Iris pigment epithelial cell (primary cell): ENCODE data around the gene B4GALT5.

DNA sequence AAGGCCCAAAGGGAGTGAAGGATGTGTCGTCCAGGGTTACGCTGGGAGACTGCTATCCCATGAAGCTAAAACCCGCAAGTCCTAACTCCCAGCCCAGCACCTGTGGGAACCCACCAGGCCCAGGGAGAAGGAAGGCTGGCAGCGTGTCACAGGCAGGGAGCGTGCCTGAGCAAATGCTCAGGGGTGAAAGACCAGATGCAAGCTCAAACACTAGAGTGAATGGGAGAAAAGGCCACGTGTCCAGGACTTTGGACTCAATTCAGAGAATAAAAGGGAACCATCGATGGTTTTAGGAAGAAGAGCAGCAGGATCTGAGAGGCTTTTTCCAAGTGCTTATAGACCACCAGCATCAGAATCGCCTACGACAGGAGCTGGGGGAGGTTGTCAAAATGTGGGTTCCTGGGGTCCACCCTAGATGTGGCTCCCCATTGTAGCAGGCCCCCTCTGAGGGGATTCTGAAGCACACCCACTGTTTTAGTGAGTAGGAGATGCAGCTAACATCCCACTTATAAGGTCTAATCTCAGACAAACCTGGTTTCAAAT, 16.1 kb upstream of the PTGIS start:
- RRBS = no CpG with 5 or more reads among the region's 9 CpGs

GRCh38 chr20:49587092-49587446, 19.1 kb upstream of the PTGIS start:
- RRBS = no CpG with 5 or more reads among the region's 6 CpGs

DNA sequence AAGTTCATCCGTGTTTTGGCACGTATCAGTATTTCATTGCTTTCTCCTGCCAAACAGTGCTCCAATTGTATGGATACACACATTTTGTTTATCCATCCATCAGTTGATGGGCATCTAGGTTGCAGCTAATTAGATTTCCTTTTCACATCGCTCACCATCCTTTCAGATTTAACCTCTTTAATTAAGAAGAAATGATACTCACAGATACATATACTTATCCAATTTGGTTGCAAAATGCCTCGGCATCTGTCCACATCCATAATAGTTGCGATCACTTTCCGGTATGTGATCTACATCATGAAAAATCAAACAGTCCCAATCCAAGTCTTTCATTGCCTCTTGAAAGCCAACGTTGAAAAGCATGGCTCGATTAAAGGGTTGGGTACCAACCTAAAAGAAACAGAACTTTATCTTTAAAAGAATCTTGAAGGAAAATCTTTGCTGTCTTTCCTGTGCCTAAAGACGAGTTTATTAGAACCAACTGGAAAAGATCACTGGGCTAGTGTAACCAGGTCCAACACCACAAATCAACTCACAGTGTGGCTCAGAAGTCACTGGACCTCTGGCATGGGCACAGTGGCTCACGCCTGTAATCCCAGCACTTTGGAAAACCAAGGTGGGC, 72.5 kb upstream of the PTGIS start:
- RRBS = no CpG with 5 or more reads among the region's 10 CpGs

DNA sequence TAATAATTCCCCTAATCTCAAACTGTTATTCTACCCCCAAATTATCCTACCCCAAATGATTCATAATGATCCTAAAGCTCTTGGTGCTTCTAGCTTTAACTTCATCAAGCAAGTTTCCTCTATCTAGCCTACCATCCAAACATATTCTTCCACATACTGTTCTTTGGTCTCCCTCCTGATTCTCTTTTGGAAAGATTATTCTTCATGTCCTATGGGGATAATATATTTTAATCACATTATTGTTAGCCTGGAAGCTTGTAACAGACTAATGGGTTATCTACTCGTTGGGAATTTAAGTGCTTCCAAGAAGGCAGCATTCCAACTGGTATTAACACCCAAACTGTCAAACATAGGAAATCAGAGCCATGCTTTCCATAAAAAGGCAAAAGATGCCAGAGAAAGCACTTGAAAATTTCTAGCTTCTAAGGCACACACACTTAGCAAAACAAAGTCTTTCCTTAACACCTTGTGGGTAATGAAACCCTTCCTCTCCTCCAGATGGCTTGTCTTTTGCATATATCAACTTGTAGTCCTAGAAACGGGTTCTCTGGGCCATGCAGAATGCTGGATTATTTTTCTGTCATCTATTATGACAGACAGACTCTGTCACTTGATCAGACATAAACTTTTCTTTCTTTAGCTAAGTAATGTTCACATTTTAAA, 41.6 kb downstream of the B4GALT5 start:
- RRBS = no CpG with 5 or more reads among the region's 2 CpGs

GRCh38 chr20:49713817-49714297, at the start of gene B4GALT5:
TSS of gene B4GALT5 (minus strand) at chr20:49713878.
- RRBS = 3% methylated on average over 13 of the region's 54 CpGs

- RRBS = no CpG with 5 or more reads among the region's 9 CpGs
Measured at GRCh38 chr20:49768138-49769033, 44.2 kb upstream of the SLC9A8 start.

- RRBS = no CpG with 5 or more reads among the region's 6 CpGs
Measured at GRCh38 chr20:49813523-49814196, 1.0 kb downstream of the SLC9A8 start.

- RRBS = no CpG with 5 or more reads among the region's 8 CpGs
Measured at GRCh38 chr20:50003065-50003612, 20.4 kb downstream of the SNAI1 start.

GRCh38 chr20:50121454-50122312, 8.7 kb upstream of the UBE2V1 start:
- RRBS = no CpG with 5 or more reads among the region's 7 CpGs

DNA sequence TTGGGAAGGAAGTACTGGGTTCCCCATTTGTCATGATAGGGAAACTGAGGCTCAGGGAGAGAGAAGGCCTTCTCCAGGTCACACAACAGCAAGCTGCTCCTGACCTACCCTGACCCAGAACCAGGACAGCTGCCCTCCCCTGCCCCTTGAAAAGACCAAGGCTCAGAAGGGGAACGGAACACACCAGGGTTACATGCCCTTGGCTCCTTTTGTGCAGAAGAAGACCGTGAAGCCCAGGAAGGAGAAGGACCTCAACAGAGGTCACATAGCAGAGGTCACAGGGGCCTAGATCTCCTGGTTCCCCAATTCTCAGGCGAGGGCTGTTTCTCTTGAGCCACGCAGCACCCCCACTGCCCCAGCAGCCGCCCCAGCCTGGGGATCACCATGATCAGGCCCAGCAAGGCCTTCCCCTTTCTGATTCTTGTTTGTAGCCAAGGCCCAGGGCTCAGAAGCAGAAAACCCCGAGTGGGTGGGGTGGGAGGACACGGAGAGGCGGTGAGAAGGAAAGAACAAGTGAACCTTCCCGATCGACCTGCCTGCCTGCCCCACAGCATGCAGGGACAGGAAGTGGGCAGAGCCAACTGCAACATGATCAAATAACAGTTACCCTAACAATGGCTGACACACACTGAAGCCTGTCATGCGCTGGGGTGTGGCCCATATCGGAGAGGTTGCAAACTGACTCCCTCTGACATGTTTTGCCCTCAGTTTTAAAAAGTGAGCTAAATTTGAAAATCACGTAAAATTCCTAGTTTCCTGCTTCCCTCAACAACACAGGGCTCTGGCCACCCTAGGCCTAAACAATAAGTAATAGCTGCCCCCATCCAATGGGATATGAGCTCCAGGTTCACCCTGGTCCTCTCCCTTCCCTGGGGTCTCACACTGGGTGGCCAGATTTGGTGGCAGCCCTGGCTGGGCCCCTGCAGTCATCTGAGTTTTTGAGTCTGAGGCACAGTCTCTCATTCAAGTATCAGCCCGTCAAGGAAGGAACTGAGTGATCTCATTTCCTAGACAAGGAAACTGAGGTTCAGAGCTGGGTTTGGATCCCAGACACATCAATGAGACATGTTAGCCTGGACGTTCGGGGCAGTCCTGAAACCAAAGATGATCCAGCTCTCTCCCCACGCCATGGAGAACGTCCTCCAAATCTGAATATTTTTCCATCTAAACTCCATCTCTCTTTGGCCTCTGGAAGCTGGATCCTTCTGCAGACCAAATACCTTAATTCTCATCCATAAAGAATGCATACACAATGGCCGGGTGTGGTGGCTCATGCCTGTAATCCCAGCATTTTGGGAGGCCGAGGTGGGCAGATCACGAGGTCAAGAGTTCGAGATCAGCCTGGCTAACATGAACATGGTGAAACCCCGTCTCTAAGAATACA, 6.5 kb downstream of the PEDS1 start:
- RRBS = no CpG with 5 or more reads among the region's 23 CpGs

- RRBS = no CpG with 5 or more reads among the region's 2 CpGs
Measured at GRCh38 chr20:50189649-50189795, 1.1 kb upstream of the CEBPB start.

- RRBS = no CpG with 5 or more reads among the region's 12 CpGs
Measured at GRCh38 chr20:50215900-50216499, 25.4 kb downstream of the CEBPB start.

DNA sequence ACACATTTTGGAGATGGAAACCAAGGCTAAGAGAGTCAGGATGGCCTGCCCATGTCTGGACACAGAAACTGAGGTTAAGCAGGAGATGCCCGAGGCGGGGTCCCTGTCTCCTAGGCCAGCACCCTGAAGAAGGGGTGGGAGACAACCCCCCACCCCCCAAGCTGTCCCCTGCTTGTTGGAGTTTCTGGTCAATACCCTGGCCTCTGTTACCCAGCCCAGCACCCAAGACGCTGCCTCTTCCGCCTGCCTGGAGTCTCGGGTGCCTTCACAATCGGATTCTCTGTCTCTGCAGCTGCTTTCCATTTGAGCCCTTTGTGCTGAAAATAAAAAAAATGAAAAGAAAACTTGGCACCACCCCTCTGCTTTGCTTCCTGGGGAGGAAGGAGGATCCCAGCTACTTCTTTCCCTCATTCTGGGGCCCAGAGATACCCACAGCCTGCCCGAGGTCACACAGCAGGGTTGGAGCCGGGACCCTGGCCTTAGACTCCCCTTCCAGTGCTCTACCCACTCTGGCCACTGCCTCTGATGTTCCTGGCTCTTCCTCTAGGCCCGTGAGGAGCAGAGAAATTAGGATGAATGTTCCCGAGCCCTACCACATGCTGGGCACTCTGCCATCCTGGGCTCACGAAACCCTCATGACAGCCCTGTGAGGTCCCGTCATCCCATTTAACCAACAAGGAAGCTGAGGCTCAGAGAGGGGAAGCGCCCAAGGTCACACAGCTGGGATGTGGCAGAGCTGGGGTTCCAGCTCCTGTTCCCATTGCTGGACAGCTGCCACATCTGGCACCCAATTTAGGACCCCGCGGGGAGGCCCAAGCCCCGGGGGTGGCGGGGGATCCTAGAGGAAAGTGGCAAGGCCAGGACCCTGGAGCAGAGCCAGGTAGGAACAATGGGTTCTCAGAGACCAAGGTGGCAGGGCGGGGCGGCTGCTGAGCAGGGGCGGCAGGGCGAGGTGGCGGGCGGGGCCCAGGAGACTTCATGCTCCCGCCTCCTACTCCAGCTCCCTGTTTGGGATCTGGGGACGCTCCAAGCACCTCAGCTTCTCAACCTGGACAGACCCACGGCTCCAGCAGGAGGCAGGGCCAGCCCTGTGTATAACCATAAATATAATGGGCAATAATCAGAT, 76.5 kb downstream of the CEBPB start:
- RRBS = no CpG with 5 or more reads among the region's 26 CpGs

- RRBS = no CpG with 5 or more reads among the region's 17 CpGs
Measured at GRCh38 chr20:50275962-50276941, 85.6 kb downstream of the CEBPB start.

DNA sequence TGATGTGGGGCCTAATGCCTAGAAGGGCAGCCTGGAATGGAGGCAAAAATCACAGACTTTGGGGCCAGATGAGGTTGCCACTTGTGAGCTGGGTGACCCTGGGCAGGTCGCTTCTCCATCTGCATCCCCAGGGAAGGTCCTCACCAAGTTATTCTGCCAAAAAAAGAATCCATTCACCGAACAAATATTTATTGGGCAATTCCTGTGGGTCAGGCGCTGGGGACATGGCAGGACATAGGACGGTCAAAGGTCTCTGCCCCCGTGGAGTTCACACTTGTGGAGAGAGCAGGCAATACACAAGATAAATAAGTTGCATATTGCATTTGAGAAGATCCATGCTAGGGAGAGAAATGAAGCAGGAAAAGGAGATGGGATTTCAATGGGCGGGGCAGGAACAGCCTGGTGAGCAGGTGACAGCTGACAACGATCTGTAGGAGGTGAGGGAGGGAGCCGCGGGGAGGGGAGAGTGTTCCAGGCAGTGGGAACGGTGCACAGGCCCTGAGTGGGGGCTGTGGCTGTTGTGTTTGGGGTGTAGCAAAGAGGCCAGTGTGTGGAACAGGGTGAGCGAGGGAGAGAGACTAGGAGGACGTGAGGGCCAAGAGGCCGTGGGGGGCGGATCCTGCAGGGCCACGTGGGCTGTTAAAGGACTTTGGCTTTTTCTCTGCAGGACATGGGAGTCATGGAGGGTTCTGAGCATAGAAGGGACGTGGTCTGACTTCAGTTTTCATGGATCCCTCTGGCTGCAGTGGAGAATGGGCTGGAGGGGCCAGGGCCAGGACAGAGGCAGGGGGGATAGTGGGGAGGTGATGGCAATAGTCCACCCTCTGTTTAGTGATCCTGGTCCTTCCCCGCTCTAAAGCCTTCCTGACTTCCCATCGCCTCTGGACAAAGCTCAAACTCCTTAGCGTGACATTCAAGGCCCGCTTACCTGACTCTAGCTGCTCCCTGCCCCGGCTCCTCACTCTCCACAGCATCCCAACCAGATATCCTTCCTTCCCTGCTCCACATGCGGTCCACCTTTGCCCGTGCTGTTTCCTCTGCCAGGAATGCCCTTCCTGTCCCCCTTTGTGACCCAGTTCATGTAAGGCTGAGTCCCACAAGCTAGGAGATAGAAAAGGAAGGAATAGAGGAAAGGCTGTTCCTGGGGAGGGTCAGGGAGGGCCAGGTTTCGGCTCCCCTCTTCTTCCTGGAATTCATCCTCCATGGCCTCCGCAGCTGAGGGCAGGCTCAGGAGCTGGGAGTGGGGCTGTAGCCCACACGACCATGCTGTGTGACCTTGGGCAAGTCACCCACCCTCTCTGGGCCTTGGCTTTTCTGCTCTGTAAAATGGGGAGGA, 115.7 kb downstream of the CEBPB start:
- RRBS = no CpG with 5 or more reads among the region's 26 CpGs

DNA sequence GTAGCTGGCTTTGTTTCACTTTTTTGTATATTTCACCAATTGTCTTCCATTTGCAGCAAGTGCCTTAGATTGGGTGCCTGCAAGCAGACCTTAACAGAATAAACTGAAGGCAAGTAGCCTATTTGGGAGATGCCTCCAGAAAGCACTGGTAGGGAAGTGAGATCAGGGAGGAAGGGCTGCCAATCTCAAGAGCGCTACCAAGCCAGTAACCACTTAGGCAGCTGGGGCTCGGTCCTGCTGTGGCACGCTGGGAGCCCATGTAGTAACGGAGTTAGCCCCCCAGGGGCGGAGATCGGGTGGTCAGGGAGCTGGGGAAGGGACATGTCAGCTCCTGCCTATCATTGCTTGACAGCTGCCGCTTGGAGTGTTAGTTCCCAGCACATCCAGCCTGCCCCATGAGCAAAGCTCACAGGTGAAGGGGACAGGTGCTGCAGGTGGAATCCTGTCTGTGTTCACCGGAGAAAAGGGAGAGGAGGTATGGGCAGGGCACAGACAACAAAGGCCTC, 127.0 kb downstream of the CEBPB start:
- RRBS = no CpG with 5 or more reads among the region's 8 CpGs

GRCh38 chr20:50346165-50347209, 155.9 kb downstream of the CEBPB start:
- RRBS = no CpG with 5 or more reads among the region's 28 CpGs

- RRBS = no CpG with 5 or more reads among the region's 10 CpGs
Measured at GRCh38 chr20:50390588-50391237, 119.5 kb upstream of the PTPN1 start.

DNA sequence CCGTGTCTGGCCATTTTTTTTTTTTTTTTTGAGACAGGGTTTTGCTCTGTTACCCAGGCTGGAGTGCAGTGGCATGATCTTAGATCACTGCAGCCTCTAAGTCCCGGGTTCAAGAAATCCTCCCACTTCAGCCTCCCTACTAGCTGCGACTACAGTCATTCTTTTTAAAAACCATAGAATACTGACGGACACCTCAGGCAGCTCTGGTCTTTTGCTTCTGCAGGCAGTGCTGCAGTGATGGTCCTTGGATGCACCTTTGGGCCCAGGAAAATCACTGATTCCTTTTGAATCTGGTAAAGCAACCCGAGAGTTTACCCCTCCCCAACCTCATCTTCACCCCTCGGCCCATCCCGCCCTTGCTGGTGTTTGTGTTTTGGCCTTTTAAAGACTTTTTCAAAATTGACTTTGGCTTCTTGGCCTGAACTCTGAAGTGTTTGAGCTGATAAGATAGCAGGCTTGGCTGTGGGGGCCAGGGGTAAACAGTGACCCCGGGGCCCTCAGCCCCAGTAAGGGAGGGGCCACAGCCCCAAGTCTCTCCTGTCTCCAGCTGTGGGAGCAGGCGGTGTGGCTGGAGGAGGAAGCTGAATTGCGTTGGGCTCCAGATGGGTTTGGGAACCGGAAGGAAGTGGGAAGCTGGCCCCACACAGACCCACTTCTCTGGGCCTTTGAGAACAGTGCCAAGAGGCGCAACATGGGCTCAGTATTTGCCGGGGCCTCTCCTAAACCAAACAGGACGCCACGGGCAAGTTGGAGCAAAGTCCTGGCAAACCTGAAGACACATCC, 54.6 kb upstream of the PTPN1 start:
- RRBS = 60% methylated on average over 3 of the region's 15 CpGs

DNA sequence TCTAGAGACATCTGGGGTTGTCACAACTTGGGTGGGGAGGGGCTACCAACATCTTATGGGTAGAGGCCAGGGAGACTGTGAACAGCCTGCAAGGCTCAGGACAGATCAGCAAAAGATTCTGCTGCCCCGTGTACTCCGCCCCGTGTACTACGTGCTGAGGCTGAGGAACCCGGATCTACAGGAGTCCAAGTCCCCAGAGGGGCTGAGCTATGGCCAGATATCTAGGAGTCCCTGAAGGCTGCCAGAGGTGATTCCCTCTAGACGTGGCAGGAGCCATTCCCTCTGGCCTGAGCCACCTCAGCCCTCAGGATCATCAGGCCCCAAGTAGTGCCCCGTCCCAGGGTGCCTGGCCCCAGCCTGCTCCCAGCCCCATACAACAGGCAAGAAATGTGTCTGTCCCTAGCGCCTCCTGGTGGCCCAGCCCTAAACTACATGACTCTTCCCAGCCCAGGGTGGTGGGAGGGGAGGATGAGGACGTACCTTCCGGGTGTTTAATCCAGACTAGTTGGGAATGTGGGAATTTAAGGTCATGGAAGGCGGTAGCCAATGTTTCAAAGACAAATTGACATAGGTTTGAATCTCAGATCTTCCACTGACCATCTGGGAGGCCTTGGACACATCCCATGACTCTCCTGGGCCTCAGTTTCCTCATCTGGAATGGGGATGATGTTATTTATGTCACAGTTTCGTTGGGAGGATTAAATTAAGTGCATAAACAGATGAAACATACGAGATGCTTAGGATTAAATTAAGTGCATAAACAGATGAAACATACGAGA, 49.5 kb upstream of the PTPN1 start:
- RRBS = no CpG with 5 or more reads among the region's 14 CpGs